Spleen (tissue), 7 donors: ENCODE measurements around a stretch of chr13.

DNA sequence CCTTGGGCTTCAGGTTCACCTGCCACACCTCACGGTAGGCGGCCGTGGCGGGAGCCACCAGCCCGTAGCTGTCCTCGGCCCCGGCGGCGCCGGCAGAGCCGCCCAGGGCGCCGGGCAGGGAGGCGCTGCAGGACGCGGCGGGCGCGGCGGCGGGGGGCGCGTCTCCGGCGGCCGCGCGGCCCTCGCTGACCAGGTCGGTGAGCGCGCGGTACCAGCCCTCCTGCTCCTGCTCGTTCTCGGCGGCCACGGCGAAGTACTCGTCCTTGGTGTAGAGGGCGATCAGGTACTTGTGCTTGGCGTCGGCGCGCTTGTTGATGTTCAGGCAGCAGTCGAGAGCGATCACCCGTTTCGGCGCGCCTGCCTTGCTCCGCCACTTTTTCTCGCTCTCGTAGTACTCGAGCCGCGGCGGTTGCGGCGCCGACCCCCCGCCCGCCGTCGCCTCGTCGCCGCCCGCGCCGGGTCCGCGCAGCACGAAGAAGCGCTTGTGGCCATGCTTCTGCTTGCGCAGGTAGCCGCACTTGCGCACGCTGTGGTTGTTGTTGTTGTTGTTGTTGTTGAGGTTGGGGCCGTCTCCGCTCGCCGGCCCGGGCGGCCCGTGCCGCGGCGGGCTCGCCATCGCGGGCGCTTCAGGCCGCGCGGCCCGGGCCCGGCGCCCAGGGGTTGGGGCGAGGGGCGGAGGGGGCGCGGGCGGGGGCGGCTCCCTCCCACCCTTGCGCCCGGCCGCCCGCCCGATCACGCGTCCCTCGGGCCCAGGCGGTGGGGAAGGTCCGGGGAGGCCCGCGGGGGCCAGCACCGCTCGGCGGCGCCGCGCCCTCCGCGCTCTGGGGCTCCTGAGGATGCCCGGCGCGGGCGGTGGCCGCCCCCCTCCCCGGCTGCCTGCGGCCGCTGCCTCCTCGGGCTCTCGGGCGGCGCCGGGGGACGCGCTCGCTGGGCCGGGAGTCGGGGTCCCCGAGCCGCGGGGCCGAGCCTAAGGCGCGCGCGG is 654 bp downstream of the IRS2 start:
- PRO-cap, 4 experiments: peak in 3 of 4 experiments; most common plus-strand start position 95 of the sequence (in 1); most common minus-strand start position 94 of the sequence (in 3)
- RAMPAGE, long total RNA, 4 experiments: no peak in any of the 4 experiments

- PRO-cap, 4 experiments: peak in 1 of 4 experiments; most common minus-strand start chr13:109787511 (in 1)
- RAMPAGE, long total RNA, 4 experiments: no peak in any of the 4 experiments
Measured at GRCh38 chr13:109787134-109788181, 1.1 kb upstream of the IRS2 start.

- PRO-cap, 4 experiments: no peak in any of the 4 experiments
- RAMPAGE, long total RNA, 4 experiments: no peak in any of the 4 experiments
Measured at GRCh38 chr13:109802810-109803336, 16.5 kb upstream of the IRS2 start.

- PRO-cap, 4 experiments: no peak in any of the 4 experiments
- RAMPAGE, long total RNA, 4 experiments: no peak in any of the 4 experiments
Measured at GRCh38 chr13:110024120-110024376, 237.7 kb upstream of the IRS2 start.

DNA sequence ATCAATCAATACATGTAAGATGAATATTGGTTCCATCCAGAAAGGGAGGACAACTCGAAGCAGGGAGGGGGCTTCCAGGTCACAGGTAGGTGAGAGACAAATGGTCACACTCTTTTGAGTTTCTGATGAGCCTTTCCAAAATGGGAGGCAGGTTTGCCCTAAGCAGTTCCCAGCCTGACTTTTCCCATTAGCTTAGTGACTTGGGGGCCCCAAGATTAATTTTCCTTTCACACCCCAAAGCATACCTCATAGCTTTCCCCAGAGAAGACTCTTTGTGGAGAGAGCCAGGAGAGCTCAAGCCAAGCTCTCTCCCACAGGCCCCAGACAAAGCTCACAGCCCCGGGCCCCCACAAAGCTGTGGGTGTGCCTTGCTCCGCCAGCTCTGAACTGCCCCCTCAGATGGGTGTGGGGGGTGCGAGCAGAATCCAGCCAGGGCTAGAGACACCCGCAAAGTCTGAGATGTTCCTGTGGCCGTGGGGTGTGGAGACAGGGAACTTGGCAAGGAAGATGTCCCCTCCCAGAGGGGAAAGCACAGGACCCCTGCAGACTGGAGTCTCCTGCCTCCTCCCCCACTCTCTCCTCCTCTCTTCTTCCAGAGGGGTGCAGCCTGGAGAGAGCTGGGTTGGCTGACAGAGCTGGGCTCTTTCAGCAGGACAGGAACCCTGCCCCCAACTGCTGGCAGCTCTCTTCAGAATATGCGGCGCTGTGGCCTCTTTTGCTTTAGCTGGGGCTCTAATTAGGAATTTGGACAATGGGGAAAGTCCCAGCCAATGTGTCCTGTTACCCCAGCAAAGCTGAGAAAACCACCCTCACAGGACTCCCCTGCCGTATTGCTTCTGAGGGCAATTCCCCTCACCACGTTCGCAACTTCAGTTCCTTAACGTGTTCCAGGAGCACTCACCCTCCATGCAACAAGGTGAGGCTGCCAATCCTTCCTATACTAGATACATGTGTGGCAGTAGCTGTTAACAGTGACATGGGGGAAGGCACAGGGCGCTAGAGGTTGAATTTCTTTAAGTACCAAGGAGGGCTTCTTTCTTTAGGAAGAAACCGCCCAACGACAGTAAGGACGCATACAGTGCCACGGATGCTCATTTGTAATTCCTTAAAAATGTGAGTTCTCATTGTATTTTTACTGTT is 170.1 kb downstream of the COL4A1 start:
- PRO-cap, 4 experiments: no peak in any of the 4 experiments
- RAMPAGE, long total RNA, 4 experiments: no peak in any of the 4 experiments

DNA sequence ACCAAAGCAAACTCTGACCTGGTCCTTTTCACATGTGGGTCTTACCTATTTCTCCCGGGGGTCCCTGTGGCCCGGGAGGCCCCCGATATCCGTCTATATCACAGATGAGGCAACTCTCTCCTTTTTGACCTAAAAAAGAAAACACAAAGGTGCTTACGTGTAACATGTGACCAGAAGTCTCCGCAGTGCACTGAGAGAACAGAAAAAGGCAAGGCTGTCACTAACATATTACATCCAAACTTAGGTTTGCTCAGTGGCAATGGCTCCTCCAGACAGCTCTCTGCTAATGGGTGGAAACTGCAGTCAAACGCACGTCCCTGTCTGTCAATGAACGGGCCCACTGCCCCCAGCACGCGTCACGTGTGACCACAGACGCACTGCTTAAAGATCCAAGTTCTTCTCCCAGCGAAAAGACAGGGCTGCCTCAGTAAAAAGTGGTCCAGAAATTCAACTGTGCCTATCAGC is 114.1 kb downstream of the COL4A1 start:
- PRO-cap, 4 experiments: no peak in any of the 4 experiments
- RAMPAGE, long total RNA, 4 experiments: no peak in any of the 4 experiments

GRCh38 chr13:110233099-110233908 is 73.7 kb downstream of the COL4A1 start:
- PRO-cap, 4 experiments: no peak in any of the 4 experiments
- RAMPAGE, long total RNA, 4 experiments: no peak in any of the 4 experiments

GRCh38 chr13:110244087-110244696 is 62.8 kb downstream of the COL4A1 start:
- PRO-cap, 4 experiments: no peak in any of the 4 experiments
- RAMPAGE, long total RNA, 4 experiments: no peak in any of the 4 experiments

DNA sequence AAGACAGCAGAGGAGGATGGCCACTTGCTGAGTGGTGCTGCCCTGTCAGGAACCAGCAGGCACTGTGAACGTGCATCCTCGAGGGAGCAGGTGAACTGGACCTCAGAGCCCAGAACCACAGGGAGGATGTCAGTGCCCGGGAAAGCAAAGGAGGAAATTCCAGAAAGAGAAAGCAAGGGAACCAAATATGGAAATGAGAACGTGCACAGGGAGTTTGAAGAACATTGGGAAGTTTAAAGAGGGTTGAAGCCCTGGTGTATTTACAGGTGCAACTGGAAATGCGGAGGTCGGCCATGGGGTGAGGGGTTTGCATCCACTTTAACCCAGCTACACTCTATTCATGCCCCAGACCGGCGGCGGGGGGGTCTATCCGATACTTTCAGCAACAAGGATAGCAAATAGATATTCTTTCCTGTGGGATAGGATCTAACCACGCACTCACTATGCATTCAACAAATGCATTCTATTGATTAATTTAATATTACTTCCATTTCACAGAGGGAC is 50.5 kb downstream of the COL4A1 start:
- PRO-cap, 4 experiments: no peak in any of the 4 experiments
- RAMPAGE, long total RNA, 4 experiments: no peak in any of the 4 experiments

DNA sequence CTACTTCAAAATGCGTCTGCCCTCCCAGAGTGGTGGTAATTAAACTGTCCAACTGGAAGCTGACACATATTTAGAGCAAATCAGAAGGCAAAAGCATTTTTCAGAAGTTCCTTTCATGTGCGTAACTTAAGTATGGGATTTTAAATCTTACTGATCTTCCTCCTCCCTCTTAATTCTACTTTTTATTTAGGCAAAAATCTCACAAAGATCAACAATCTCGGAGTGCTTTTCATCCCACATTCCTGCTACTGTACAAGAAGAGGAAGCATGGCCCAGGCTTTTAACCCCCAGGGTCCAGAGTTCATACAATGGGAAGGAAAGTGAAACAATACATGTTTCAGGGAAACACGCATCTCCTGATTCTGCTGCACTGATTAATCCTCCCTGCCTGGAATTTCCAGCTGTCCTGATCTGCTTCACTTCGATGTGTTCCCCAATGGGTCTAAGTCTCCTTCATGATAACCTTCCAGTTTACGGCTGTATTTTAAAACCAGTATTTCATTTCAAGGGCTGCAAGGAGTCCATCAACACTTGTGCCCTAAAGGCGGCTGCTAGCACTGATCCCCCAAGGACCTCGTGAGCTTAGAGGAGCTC is 44.5 kb downstream of the COL4A1 start:
- PRO-cap, 4 experiments: no peak in any of the 4 experiments
- RAMPAGE, long total RNA, 4 experiments: no peak in any of the 4 experiments

DNA sequence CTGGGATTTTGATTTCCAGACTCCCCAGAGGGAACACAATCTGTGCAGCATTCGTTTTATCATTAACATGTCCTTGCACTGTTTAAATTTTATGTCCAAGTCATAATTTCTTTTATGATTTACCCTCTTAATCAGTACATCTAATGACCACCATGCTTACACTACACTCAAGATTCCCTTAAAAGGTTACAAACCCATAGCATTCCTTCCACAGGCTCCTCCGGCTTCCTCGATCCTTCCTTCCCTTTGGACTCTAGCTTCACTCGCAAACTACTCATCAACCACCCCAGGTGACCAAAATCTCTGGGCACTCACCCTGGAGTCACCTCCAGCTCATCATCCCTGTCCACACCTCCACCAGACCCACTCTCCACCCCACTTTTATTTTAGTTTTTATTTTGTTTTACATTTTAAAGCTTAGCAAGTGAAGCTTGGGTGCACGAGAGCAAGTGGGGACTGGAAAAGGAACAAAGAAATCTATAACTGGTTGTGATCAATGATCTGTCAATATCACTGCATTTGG is 16.6 kb downstream of the COL4A1 start:
- PRO-cap, 4 experiments: no peak in any of the 4 experiments
- RAMPAGE, long total RNA, 4 experiments: no peak in any of the 4 experiments

DNA sequence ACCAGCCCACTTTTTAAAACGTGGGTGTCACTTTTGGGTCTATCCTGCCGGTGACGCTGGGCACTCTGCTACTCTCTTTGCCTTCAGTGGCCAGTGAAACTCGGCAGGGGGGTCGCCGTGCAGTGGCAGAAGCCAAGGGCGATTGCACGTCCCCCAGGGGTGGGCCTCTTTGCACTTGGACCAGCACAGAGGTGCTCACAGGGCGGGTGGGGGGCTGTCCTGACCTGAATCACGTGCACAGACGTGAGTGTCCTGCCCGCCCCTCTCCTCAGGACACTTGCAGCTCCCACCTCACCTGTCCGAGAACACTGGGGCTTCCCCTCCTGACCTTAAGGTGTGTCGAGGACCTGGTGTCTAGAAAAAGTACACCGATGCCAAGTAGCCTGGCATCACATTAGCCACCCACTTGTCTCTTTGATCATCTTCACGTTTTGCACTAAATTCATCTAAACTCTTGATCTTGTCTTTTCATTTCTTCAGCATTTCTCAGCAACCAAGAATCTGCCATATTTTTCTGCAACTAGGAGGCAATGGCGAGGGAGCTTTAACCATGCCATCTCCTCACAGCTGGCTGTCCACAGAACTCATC is 16.0 kb downstream of the COL4A1 start:
- PRO-cap, 4 experiments: no peak in any of the 4 experiments
- RAMPAGE, long total RNA, 4 experiments: no peak in any of the 4 experiments

GRCh38 chr13:110308302-110308876 is 1.3 kb downstream of the COL4A2 start:
- PRO-cap, 4 experiments: peak in 4 of 4 experiments; most common plus-strand start chr13:110308627 (in 2); most common minus-strand start chr13:110308526 (in 3)
- RAMPAGE, long total RNA, 4 experiments: no peak in any of the 4 experiments

GRCh38 chr13:110314921-110315223 is 7.8 kb downstream of the COL4A2 start:
- PRO-cap, 4 experiments: no peak in any of the 4 experiments
- RAMPAGE, long total RNA, 4 experiments: no peak in any of the 4 experiments

DNA sequence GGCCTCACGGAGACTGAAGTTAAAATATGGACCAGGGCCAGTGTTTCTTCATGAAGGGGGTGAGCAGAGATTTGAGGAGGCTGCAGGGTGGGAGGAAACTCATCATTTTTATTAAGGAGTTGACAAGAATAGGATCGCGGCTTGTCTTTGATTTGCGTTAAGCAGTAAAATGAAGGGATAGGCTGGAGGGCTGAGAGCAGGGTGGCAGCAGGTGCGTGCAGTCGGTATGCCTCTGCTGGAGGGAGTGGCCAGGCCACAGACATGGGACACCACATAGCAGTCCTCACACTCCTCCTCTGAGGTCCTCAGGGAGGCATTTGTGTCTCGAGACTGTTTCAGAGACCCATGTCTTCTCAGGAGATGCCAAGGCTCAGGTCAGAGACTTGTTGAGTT is 46.1 kb downstream of the COL4A2 start:
- PRO-cap, 4 experiments: no peak in any of the 4 experiments
- RAMPAGE, long total RNA, 4 experiments: no peak in any of the 4 experiments

DNA sequence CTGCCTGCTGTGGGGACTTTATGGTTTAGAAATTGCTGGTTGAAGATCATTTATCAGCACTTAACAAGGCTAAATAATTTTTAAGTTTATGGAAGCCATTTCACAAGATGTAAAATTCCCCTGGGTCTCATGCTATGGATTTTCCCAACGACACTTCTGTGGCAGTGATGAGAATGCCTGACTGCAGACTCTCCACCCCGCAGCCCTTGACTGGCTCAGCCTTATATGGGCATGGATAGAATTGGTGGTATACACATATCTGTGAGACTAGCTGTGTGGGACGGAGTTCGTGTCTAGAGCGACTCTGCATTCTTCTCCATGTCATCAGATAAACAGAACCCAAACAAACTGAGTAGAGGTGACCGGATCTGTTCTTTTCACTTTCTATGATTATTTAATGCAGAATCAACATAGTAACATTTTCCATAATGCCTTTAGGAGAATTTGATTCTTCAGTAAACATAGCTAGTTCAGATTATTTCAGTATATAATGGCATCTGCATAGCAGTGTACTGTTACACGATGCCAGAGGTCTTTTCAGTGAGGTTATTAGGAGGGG is 52.9 kb downstream of the COL4A2 start:
- PRO-cap, 4 experiments: no peak in any of the 4 experiments
- RAMPAGE, long total RNA, 4 experiments: no peak in any of the 4 experiments

GRCh38 chr13:110377882-110378594 is 71.0 kb downstream of the COL4A2 start:
- PRO-cap, 4 experiments: no peak in any of the 4 experiments
- RAMPAGE, long total RNA, 4 experiments: start-site peak on the plus strand in 2 of 4 experiments, at chr13:110378218-110378451 at its widest, 18 to 22 reads per replicate

DNA sequence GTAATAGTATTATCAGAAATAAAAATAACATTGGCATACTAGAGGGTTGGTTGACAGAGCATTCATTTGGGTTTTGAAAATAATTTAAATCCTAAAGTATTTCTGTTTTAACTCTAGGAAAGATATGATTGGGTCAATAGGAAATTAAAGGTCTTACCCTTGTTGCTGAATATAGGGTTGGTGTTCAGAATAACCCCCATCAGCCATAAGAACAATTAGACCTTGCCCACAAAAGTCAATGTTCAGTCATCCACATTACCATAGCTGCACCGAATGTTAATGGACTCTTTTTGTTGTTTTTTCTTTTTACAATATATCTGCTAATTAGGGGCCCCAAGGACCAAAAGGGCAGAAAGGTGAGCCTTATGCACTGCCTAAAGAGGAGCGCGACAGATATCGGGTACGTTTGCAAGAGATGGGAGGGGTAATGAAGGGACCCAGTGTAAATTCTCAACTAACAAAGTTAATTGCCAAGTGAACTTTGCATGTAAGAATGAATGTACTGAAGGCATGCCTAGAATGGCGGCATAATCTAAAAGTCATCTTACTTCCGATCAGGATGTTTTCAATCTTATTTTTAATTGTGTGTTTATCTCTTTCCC is 122.6 kb downstream of the COL4A2 start:
- PRO-cap, 4 experiments: no peak in any of the 4 experiments
- RAMPAGE, long total RNA, 4 experiments: no peak in any of the 4 experiments

- PRO-cap, 4 experiments: peak in 4 of 4 experiments; most common plus-strand start chr13:110532043 (in 2); most common minus-strand start chr13:110531790 (in 3)
- RAMPAGE, long total RNA, 4 experiments: no peak in any of the 4 experiments
Measured at GRCh38 chr13:110531386-110532179, 29.9 kb downstream of the RAB20 start.

GRCh38 chr13:110556154-110556499 is 5.4 kb downstream of the RAB20 start:
- PRO-cap, 4 experiments: no peak in any of the 4 experiments
- RAMPAGE, long total RNA, 4 experiments: no peak in any of the 4 experiments